Colonic mucosa (tissue), 1 donor: ENCODE measurements around a stretch of chr21.

DNA sequence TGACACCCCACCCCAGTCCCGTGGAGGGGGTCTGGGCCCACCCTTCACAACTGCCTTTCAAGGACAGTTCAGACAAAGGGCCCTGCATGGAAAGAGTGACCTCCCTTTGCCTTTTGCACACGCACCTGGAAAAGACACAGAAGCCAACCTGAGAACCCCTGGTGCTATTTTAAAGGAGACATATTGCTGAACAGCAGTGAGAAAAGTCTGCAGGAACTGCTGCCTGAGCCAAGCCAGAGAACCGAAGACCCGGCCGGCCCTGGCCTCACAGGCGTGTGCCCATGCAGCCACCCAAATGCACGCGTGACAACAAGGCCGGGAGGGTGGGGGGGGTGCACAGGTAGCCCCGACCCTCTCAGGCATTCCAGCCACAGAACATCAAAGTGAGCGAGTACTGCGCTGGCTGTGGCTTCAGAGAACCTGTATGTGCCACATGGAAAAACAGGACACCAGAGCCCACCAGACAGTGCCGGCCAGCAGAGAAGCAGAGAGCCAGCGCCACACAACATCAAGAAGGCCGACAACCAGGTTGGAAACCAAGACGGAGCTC is 66.8 kb downstream of the SLC37A1 start:
- PRO-cap, result no peak

DNA sequence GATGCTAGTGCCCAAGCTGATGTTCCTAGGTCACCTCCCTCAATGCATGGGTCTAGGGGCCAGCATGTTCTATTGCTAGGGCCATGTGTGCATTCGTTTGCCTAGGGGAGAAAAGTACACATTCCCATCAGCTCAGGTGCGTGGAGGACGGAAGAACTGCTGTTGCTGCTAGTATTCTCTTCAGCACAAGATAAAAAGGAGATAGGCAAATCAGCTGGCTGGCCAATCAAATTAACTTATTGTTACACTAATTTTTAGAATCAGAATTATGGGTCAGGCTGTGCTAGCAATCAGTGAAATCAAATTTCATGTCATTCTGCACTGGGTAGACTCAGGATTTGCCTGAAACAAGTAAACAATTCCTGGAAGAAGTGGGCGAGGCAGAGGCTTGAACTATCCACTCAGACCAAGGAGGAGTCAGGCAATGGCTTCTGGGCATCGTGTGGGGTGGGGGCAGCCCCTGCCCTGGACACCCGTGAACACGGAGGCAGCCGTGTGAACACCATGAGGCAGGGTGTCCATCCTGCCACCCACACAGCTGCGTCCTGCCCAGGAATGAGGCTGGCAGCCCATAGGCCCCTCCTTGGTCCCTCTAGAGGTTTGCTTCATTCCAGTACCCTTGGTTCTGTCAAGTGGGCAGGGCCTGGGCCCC is 69.3 kb downstream of the PDE9A start:
- PRO-cap, result unidirectional peak, minus-strand start at position 158 of the sequence

- PRO-cap, result no peak
Measured at GRCh38 chr21:42723275-42723645, 69.8 kb downstream of the PDE9A start.

GRCh38 chr21:42781189-42782477 is 97.7 kb downstream of the WDR4 start:
- PRO-cap, result bidirectional peak, plus-strand start at chr21:42781630, minus-strand start at chr21:42781470

GRCh38 chr21:42849488-42850350 is 29.6 kb downstream of the WDR4 start:
- PRO-cap, result no peak

GRCh38 chr21:42976238-42976727 is 1.9 kb downstream of the PKNOX1 start:
- PRO-cap, result no peak

DNA sequence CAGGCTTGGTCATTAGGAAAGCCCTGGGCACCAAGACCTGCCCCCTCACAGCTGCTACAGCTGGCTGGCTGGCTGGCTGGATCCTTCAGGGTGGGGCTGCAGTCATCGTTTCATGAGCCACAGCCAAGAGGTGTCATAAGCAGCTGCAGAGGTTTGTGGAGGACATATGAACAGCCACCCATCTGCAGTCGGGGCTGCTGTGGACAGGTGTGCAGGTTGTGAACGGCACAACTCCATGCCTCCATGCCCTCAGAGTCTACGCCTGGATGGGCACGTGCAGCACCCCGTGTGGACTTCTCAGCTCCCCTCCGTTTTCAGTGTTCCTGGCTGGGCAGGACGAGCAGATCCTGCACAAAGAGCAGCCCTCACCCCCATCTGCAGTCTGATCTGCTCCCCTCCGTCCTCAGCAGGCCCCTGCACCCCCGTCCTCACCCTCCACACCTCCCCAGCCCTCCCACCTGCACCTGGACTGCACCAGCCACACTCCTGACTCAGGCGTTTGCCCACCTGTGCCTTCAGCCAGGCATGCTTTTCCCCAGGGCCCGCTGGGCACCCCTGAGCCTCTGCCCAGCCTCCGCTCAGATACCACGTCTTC is 29.4 kb downstream of the CBS start:
- PRO-cap, result no peak

GRCh38 chr21:43287094-43287627 is 118.4 kb downstream of the CRYAA start:
- PRO-cap, result no peak

- PRO-cap, result no peak
Measured at GRCh38 chr21:43300932-43301641, 125.8 kb downstream of the SIK1 start.

- PRO-cap, result no peak
Measured at GRCh38 chr21:43339598-43340356, 87.2 kb downstream of the SIK1 start.

DNA sequence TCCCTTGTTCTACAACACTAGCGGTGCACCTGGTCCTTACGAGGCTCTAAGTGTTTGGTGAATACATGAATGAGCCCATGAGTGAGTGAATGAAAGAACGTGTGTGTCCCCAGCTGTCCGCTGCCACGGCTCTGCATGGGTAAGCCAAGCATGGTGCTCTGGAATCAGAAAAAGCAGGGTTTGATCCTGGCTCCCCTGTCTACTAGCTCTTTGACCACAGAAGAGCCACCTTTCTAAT is 7.9 kb downstream of the H2BC12L start:
- PRO-cap, result no peak

- PRO-cap, result no peak
Measured at GRCh38 chr21:43766610-43767337, 9.3 kb downstream of the CSTB start.

- PRO-cap, result bidirectional peak, plus-strand start at chr21:43768078, minus-strand start at chr21:43767978
Measured at GRCh38 chr21:43767624-43768793, 8.1 kb downstream of the CSTB start.

- PRO-cap, result no peak
Measured at GRCh38 chr21:43790188-43790725, 880 bp downstream of the RRP1 start.

DNA sequence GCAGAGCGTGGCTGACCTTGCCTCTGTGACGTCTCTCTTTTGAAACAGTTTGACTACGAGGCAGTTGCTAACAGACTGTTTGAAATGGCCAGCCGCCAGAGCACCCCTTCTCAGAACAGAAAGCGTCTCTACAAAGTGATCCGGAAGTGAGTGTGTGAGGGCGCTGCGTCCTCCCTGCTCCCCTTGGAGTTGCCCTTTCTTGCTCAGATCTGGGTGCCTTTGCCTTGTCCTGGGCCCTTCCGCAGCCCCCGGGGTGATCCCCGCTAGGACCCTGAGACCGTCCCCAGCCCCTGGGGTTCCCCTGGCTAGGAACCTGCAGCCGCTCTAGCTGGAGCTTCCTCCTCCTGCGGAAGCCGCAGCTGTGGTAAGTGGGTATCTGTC is 11.1 kb downstream of the RRP1 start:
- PRO-cap, result no peak

- PRO-cap, result bidirectional peak, plus-strand start at chr21:43865973, minus-strand start at chr21:43865866; bidirectional peak, plus-strand start at chr21:43866444, minus-strand start at chr21:43866443
Measured at GRCh38 chr21:43865600-43866710, 932 bp downstream of the AGPAT3 start.

DNA sequence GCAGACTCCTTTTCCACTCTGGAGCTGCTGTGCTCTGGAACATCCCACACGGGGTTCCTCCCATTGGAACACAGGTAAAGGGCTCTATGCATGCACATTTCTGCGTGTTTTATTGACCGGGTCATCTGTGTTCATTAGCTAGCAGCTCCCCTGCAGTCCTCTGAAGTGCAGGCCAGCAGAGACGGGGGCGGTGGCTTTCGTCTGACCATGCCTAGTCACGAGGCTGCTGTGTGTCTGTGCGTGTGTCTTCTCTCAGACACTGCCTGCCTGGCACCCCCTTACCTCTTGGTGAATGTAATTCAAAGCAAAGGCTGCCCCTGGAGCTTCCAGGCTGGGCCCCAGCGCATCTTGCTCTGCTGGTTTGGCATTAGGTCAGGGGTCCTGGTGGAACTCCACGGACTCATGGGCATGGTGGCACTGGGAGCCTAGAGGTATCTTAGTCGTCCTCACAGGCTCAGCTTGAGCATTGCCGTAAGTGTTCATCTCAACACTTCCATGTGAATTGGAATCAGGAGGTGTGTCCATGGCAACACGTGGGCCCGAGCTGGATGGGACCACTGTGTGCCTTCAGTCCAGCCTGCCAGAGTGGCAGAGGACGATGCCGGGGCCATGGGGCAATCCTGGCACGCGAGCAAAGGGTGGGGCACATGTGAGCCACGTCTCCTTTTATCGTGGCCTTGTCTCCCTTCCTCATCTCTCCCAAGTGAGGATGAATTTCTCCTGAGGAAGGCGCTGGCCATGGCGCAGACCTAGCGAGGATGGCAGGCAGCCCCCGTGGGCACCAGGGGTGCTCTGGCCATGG is 46.8 kb downstream of the AGPAT3 start:
- PRO-cap, result no peak

DNA sequence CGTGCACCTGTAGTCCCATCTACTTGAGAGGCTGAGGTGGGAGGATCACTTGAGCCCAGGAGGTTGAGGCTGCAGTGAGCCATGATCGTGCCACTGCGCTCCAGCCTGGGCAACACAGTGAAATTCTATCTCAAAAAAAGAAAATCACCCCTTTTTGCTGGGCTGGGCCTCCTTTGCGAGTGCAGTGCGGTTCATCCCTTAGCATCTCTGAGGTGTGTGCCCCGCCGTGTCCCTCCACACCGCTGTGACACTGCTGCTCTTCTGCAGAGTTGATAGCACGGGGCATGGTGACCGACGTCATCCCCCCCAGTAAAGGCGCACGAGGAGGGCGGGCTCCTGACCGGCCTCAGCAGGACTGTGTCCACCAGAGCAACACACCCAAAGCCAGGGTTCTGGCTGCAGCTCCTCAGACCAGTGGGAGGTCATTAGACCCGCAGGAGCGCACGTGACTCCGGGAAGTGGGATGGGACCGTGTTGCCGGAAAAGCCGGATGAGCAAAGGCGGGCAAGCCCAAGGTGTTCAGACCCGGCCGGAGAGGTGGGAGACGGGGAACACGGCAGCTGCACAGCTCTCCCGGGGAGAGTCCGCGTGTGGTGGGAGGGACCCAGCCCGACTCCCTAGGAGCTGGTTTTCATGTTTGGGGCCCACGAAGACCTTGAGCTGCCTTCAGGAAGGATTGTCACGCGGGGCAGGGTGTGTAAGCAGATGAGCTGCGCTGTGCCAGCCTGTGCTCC is 20.8 kb upstream of the TRAPPC10 start:
- PRO-cap, result no peak

GRCh38 chr21:44035309-44035497 is 23.1 kb downstream of the TRAPPC10 start:
- PRO-cap, result no peak

GRCh38 chr21:44055420-44056437 is 43.6 kb downstream of the TRAPPC10 start:
- PRO-cap, result no peak